Mucosa of descending colon (tissue), 1 donor: ENCODE results near the genes VEZF1 and MKS1.

- PRO-cap = bidirectional peak, plus-strand start at chr17:57947063, minus-strand start at chr17:57946891
Observed at GRCh38 chr17:57946477-57947717, 8.3 kb downstream of the CUEDC1 start.

DNA sequence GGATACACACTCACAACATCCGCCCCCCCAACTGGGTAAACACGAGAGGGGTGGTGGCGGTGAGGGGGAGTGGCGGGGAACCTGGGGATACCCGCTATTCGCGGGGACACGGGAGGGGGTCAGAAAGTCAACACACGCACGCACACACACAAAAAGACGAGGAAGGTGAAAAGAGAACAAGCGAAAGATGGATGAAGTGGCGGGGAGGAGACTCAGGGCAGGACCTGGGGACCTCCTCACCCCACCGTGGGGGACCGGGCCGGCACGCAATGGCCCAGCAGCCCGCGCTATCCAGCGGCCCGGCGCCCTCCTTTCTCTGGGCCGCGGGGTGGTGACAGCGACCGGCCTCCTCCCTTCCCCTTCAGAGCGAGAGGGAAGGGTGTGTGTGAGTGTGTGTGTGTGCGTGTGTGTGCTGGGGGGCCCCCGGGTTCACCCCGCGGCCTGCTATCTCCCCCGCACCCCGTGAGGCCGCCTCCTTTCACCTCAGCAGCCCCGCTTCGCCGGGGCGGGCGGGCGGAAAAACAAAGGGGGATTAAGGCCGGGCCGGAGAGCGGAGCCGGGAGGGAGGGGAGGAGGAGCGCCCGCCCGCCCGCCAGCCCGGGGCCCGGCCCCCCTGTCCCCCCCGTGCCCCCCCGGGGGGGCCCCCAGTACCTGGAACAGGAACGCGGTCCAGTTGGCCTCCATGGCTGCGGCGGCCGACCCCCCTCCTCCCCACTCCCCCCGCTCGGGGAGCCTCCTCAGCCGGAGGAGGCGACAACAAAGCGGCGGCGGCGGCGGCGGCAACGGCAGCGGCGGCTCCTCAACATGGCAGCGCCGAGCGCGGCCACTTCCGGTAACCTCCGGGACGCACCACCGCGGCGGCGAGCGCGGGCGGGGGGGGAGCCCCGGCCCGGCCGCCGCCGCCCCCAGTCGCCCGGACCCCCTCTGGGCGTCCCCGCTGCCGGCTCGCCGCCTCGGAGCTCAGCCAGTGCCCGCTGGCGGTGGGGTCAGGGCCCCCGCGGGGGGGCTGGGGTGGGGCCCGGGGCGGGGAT lies at the start of gene VEZF1:
Gene VEZF1 (minus strand): TSS at position 827 of the 1,031 bp plus-strand sequence.
- PRO-cap = bidirectional peak, plus-strand start at position 151 of the sequence, minus-strand start outside the sequence; bidirectional peak, plus-strand start at position 524 of the sequence, minus-strand start at position 552 of the sequence; bidirectional peak, plus-strand start at position 908 of the sequence, minus-strand start at position 827 of the sequence; bidirectional peak, plus-strand start outside the sequence, minus-strand start at position 962 of the sequence

GRCh38 chr17:57992375-57992966 lies 4.4 kb upstream of the VEZF1 start:
- PRO-cap = no peak

GRCh38 chr17:58003247-58004598 lies 3.3 kb downstream of the SRSF1 start:
- PRO-cap = no peak

- PRO-cap = bidirectional peak, plus-strand start at chr17:58219376, minus-strand start at chr17:58219253
Observed at GRCh38 chr17:58218987-58219642, at the start of gene MKS1. Gene MKS1, minus strand, starts transcription at chr17:58219255.

DNA sequence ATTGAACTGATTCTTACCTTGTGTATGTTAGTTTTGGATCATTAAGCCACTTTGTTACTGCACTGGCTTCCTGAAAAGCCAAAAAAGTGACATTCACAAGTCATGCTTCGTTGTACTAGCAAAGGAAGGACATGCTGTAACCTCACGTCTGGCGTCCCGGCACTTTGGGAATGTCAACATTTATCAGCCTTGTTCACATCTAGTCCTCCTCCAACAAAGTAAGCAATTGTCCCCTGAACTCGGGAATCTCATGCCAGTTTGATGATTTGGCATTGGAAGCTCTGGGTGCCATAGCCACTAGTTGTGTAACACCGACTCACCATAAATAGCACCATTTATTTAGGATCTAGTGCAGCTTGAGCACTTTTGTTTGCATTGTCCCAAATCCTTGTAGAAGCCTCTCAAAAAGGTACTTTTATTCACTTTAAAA lies 802 bp upstream of the MKS1 start:
- PRO-cap = no peak

GRCh38 chr17:58309066-58309584 lies 19.5 kb downstream of the TSPOAP1 start:
- PRO-cap = no peak

- PRO-cap = no peak
Observed at GRCh38 chr17:58312219-58312600, 16.4 kb downstream of the TSPOAP1 start.

GRCh38 chr17:58320458-58321301 lies 7.9 kb downstream of the TSPOAP1 start:
- PRO-cap = no peak

- PRO-cap = no peak
Observed at GRCh38 chr17:58334458-58334986, 5.9 kb upstream of the TSPOAP1 start.

- PRO-cap = bidirectional peak, plus-strand start at chr17:58353149, minus-strand start at chr17:58353070
Observed at GRCh38 chr17:58352867-58353978, 1.2 kb upstream of the SUPT4H1 start.

- PRO-cap = no peak
Observed at GRCh38 chr17:58520131-58520824, 5.8 kb upstream of the MTMR4 start.

GRCh38 chr17:58531426-58532732 lies 12.2 kb downstream of the SEPTIN4 start:
- PRO-cap = unidirectional peak, minus-strand start at chr17:58532072

GRCh38 chr17:58658516-58659837 lies 32.9 kb downstream of the IGBP1C start:
- PRO-cap = unidirectional peak, minus-strand start at chr17:58659096; unidirectional peak, minus-strand start at chr17:58659186; bidirectional peak, plus-strand start at chr17:58659207, minus-strand start at chr17:58659186; bidirectional peak, plus-strand start at chr17:58659556, minus-strand start at chr17:58659297

DNA sequence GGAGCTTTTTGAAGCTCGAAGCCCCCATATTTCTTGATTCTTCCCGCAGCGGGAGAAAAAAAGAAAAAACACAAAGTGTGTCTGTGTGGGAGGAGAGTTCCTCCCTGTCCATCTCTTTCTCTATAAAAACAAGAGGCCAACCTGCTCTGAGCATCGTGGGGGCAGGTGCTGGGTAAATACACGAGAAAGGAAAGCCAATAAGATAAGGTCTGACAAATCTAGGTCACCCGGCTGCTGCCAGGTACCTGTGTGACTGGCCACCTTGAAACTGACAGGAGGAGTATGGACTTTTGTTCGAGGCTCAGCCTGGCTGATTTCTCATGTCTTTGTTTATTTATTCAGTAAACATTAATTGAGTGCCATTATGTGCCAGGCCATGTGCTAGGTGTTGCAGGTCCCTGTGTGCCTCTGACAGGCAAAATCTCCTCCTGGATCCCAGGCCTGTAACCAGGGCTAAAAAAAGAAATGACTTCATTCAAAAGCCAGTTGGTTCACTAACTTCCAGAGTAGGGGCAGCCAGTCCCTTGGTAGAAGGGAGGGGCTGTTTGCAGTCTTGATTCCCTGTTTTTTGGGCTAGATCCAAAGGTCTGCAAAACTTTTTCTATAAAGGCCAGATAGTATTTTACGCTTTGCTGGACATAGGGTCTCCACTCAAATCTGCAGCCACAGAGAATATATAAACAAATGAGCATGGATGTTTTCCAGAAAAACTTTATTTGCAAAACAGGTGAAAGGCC lies 35.5 kb downstream of the YPEL2 start:
- PRO-cap = unidirectional peak, minus-strand start at position 124 of the sequence; bidirectional peak, plus-strand start at position 153 of the sequence, minus-strand start at position 124 of the sequence; unidirectional peak, minus-strand start at position 255 of the sequence

GRCh38 chr17:59423824-59424393 lies 92.5 kb downstream of the YPEL2 start:
- PRO-cap = no peak

GRCh38 chr17:59440510-59441735 lies 109.5 kb downstream of the YPEL2 start:
- PRO-cap = no peak

GRCh38 chr17:59490068-59490595 lies 75.3 kb upstream of the DHX40 start:
- PRO-cap = no peak

GRCh38 chr17:59616369-59616819 lies 3.3 kb upstream of the CLTC start:
- PRO-cap = no peak

DNA sequence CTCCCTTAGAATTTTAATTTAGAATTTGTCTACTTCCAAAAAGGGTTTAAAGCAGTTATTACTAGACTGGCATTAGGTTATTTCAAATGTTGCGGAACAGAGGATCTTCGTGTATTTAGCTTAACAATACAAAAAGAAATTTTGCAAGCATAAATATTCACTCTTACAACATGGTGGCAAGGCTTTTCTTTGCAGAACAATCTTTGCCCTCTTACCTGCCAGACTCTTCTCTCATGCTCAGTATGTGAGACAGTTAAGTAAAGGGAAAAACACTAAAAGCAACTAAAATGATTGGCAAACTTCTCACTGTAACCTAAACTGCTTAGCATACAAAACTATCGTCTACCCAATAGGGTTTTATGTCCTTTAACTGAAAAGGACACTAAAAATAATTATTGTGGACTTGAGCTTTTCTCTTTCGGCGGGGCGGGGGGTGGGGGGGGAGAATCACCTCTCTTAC lies 1.6 kb upstream of the CLTC start:
- PRO-cap = no peak